HTERT-HM (cell line): ENCODE results near the gene TFEC.

GRCh38 chr7:108571132-108571331 is 1.4 kb downstream of the DNAJB9 start:
- RRBS, result no CpG with 5 or more reads among the region's 2 CpGs

DNA sequence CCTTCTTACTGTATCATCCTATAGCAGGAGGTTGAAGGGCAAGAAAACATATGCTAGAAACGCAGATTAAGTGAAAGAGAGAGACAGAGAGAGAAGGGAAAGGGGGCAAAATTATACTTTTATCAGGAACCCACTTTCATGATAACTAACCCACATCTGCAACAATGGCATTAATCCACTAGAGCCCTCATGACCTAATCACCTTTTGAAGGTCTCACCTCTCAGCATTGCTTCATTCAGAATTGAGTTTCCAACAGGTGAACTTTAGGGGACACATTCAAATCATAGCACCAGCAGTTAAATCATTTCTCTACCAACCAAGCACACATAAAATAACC is 1078.2 kb downstream of the DNAJB9 start:
- RRBS, result no CpG with 5 or more reads among the region's 1 CpG

GRCh38 chr7:110084428-110084812 is 1006.5 kb upstream of the LRRN3 start:
- RRBS, result no CpG with 5 or more reads among the region's 2 CpGs

DNA sequence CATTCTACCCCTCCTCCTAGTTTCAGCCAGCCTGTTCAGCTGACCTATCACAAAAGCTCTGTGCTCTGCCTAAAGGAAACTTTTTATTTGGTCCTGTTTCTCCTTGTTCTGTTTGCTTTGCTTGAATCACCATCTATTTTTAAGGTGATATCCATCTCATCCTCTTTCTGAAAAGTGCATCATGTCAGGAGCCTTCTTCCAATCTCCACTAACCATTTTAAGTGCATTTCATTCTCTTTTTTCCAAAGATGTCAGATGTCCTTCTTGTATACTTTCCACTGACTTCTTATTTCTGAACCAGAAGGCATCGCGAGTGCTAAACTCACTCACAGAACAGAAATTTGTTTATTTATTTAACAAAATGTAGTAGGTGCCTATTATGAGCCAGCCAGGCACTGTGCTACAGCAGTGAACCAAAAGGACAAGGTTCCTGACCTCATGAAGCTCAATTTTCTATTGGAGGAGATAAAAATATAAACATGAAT is 220.9 kb upstream of the LRRN3 start:
- RRBS, result no CpG with 5 or more reads among the region's 2 CpGs

- RRBS, result no CpG with 5 or more reads among the region's 5 CpGs
These were observed 114.7 kb downstream of the LRRN3 start for GRCh38 chr7:111205400-111206222.

DNA sequence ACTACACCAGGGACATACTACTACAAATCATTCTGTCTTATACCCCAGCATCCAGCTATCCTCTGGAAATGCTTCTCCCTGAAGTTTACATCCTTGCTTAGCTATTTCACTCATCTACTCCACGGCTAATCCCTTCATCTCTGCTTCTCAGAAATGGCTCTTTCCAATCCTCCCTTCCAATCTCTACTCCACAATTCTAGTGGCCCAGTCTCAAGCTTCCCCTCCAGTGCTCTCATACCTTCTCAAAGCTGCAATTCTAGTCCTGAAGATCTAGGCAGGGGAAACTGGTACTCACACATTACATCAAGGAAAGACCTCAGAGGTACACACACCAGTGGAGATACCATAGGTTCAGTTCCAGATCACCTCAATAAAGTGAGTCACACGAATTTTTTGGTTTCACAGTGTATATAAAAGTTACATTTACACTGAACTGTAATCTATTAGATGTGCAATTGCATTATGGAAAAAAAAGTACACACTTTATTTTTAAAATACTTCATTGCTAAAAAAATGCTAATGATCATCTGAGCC is 123.1 kb downstream of the IMMP2L start:
- RRBS, result no CpG with 5 or more reads among the region's 2 CpGs

GRCh38 chr7:111561331-111562339 is 657 bp downstream of the IMMP2L start:
- RRBS, result 5% methylated on average over 5 of the region's 51 CpGs

- RRBS, result no CpG with 5 or more reads among the region's 1 CpG
These were observed 148.4 kb upstream of the IMMP2L start for GRCh38 chr7:111710630-111711122.

DNA sequence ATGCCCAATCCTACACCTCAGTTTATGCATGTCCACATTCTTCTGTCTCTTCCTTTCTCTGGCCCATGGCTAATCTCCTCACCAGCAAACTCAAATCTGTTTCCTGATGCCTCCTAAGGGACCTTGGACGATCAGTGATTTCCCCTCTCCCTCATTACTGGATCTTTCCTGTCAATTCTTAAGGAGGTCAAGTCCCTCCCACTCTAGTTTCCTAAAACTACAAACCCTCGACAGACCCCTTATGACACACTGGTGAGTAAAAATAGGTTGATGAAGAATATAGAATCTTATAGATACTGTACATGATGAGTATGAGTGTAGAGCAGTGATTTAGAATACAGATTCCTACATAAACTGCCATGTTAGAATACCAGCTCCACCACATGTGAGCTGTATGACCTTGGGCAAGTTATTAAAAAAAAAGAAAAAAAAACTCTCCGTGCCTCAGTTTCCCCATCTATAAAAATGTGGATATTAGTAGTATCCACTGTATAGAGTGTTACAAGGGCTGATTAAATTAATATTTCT is 236.2 kb downstream of the DOCK4 start:
- RRBS, result no CpG with 5 or more reads among the region's 3 CpGs

DNA sequence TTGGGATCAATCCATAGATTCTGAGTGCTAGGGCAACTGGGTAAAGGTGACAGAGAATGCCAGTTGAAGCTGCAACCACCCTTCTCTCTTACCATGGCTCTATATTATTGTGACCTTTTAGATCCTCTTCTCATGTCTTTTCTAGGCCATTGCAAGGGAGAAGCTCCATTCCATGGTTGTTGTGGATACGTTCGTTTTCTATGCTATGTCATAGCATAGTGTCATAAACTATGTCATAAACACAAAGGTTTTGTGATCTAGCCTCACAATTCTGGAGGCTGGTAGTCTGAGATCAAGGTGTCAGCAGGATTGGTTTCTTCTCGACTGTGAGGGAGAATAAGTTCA is 38.7 kb downstream of the ZNF277 start:
- RRBS, result no CpG with 5 or more reads among the region's 3 CpGs

DNA sequence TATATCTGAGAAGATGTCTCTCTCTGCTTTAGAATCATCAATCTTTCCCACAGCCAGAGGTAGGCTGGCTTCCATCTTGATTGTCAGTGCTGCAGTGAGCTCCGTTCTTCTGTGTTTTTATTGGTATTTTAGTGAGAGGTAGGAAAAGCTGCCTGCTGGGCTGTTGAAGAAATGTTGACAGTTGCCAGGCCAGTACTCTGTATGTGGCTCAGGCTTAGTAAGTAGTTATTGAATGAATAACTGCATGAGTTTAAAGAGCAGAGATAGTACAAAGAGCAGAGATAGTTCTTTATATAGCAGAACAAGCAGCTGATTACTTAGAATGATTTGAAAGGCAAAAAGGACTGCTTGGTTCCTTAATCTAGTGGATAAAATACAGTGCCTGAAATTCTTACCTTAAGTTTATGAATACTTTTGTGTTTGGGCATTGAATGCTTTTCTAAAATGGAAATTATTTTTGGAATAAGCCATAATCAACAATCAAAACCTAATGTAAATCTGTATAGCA is 46.1 kb upstream of the BMT2 start:
- RRBS, result no CpG with 5 or more reads among the region's 1 CpG

- RRBS, result 3% methylated on average over 4 of the region's 44 CpGs
These were observed 165.6 kb upstream of the PPP1R3A start for GRCh38 chr7:114084150-114084985.

DNA sequence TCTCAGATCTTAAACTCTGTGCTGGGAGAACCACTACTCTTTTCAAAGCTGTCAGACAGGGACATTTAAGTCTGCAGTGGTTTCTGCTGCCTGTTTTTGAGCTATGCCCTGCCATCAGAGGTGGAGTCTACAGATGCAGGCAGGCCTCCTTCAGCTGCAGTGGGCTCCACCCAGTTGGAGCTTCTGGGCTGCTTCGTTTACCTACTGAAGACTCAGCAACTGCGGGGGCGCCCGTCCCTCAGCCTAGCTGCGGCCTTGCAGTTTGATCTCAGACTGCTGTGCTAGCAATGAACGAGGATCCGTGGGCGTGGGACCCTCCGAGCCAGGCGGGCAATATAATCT is 159.4 kb upstream of the FOXP2 start:
- RRBS, result no CpG with 5 or more reads among the region's 10 CpGs

- RRBS, result no CpG with 5 or more reads among the region's 4 CpGs
These were observed at the start of gene TFEC for GRCh38 chr7:116030419-116031315. TSS of gene TFEC (minus strand) at chr7:116030763.

DNA sequence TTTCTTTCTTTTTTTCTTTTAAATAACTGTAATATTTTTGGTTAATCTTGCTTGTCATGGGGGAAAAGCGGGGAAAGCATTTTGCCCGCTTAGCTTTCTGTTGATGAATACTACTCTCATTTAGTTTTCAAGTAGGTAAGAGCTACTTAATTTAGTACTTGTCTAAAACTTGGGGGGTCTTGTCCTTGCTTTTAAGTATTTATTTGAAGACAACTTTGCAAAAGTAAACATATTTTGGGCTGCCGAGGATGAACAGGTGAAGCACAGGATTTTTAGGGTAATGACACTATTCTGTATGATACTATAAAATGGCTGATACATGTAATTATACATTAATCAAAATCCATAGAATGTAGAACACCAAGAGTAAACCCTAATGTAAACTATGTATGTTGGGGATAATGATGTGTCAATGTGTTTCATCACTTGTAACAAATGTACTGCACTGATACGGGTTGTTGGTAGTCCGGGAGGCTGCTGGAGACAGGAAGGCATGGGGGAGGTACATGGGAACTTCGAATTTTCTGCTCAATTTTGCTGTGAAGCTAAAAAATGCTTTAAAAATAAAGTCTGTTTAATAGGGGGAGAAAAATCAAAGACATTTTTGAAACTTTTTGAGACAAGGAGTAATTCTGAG is 1.8 kb downstream of the TES start:
- RRBS, result no CpG with 5 or more reads among the region's 6 CpGs

DNA sequence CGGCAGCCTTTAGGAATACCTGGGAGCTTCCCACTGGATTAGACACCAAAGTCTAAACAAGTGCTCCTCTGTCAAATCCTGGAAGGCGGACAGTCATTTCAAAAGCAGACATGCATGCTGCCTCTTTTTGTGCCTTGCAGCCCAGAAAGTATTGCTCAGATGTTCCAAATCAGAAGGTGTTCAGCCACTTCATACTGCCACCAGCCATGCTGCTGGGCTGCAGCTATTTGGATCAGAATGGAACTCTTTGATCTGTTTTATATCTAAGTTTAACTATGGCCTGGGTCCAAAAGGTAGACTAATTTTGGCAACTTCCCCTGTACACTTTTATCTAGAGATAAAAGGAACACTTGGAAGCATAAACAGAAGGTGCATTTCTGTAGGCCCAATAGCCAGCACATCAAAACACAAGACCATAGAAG is 143.3 kb upstream of the CAV2 start:
- RRBS, result no CpG with 5 or more reads among the region's 2 CpGs

- RRBS, result no CpG with 5 or more reads among the region's 2 CpGs
These were observed 41.7 kb upstream of the MET start for GRCh38 chr7:116630311-116630622.

- RRBS, result 1% methylated on average over 20 of the region's 43 CpGs
These were observed 397 bp upstream of the MET start for GRCh38 chr7:116671466-116672131.

DNA sequence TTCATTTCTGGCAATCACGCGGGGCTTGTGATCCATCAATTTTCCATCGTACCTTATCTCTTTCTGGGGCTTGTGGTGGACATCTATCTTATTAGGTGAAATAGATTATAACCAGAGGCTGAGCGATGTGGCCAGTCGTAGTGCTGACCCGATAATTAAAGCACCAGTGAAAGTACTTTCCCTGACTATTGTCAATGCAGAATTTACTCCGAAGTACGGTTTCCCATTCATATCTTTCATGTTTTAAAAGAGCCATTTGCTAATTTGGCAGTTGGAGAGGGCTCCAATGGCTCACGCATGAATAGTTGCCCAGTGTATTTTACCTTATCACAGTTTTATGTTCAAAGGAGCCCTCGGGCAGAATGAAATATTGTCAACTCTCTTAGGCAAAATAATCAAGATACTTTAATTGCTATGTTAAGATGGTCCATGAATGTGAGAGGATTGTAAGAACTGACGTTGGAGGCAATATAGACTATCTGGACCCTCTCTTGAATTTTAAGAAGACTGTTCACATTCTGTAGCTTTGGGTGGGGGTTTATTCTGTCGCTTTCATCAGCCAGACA is 1.1 kb downstream of the MET start:
- RRBS, result no CpG with 5 or more reads among the region's 12 CpGs

GRCh38 chr7:116674400-116675209 is 2.6 kb downstream of the MET start:
- RRBS, result no CpG with 5 or more reads among the region's 7 CpGs